Daoy (cell line): ENCODE data around the gene TTF1.

GRCh38 chr9:131496076-131497108 is 6.3 kb upstream of the POMT1 start:
- RAMPAGE, long total RNA = no peak

DNA sequence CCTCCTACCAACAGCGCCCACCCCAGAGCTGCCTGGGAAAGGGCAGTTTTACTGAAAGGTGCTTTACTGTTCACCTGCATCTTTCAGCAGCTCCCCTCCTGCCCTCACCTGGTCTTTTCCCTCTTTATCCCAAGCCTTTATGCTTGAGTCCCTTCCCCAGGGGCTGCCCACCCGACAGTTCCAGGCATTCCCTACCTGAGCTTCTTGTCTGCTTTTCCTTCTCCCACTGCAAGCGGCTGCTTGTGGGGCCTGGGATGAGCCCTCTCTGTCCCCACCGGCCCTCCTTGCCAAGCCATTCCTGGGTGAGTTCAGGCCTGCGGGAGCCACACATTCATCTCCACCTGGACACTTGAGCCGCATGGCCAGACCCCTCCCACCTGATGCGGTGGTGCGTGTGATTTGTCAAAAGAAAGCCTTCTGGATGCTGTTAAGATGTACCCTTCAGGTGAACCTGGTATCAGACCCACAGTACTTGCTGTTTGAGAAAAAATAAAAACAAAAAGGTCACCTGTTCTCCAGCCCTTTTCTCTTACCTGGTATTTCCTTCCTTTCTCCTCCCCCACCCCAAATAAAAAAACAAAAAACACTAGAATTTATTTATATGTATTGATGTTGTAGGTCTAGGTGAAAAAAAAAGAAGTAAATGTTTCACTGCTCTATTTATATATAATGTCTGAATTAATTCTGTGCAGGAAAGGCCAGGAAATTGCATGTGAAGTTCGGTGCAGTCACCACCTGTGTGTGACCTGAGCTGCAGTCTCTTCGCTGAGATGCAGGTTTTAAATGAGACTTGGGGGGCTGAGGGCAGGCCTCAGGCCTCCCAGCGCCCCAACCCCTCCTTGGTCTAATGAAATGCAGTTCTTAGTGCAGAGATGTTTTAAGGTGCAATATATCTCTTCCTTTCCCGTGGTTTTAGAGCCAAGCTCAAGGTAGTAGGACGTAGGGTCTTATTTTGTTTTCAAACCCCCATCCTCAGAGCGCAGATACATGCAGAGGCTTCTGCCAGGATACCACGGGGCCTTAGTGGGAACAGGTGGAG is 4.8 kb upstream of the POMT1 start:
- RAMPAGE, long total RNA = no peak

- RAMPAGE, long total RNA = no peak
Measured at GRCh38 chr9:131498745-131499483, 3.8 kb upstream of the POMT1 start.

DNA sequence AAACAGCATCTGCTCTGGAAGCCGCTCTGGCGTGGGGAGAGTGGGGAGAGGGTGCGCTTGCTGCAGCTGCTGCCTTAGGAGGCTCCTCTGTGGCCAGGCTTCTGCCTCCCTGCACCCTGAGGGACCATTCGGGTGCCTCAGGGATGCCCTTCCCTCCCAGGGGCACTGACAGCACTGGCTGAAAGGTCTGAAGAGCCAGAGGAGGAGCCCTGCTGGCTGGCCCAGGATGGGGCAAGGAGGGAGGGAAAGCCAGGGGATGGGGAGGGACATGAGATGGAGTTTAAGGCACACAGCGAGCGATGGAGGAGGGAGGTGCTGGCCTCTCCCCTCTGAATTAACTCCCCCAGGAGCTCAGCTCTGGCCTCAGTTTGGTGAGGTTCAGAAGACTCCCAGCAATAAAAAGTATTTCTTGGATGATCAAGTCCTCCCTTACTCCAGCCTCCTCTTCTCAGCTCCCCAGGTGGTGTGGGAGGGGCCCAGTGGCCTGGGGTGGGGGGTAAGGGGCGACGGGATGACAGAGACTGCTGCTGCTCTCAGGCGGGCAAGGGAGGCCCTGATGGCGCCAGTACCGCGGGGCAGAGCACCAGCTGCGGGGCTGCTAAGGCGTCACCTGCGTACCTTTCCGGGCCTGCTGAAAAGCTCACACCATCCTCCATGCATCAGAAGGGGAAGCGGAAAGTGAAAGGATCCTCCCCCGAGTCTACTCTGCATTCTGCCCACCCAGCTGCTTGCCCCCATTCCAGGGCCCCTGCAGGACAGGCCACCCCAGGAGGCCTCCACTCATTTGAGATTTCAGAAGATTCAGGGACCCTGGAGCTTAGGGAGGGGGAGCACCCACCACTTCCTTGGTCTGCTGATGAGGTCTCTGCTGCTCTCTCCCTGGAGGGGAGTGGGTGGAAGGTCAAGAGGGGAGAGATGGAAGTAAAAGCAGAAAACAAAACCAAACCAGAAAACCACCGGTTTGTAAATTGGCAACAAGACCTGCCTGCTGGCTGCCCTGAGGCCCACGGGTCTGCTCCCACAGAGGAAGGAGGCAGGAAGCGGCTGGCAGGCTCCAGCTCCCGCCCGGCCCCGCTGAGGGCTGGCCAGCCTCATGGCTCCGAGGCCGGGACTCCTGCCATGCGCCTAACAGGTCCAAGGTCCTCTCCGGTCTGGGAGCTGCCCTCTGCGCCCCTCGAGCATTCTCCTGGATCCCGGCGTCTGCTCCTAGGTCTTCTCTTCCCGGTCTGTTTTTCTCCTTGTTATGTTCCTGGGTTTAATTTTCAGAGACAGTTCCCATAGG is 33.4 kb downstream of the PRRT1B start:
- RAMPAGE, long total RNA = no peak

DNA sequence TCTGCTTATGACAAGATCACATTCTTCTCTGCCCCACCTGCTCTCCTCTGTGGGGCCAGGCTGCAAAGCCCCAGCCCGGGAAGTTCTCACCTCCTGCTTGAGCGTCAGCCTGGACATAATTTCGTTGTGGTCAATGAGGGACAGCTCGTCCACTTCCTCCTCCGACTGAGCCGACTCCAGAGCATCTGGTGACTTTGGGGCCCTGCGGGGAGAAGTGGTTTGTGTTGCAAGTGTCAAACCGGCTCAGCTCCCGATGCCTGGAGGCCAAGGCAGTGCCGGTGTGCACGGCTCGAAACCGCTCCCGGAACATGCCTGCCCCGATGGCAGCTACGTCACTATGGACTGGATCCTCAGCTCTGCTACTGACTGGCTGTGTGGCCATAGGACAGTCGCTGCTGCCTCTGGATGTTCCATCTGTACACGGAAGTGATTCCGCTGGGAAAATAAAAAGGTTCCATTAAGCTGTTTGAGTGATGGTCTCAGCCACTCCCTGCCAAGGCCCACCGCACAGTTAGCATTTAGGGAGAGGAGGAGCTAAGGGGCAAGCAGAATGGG is 52.9 kb downstream of the PRRT1B start:
- RAMPAGE, long total RNA = no peak

DNA sequence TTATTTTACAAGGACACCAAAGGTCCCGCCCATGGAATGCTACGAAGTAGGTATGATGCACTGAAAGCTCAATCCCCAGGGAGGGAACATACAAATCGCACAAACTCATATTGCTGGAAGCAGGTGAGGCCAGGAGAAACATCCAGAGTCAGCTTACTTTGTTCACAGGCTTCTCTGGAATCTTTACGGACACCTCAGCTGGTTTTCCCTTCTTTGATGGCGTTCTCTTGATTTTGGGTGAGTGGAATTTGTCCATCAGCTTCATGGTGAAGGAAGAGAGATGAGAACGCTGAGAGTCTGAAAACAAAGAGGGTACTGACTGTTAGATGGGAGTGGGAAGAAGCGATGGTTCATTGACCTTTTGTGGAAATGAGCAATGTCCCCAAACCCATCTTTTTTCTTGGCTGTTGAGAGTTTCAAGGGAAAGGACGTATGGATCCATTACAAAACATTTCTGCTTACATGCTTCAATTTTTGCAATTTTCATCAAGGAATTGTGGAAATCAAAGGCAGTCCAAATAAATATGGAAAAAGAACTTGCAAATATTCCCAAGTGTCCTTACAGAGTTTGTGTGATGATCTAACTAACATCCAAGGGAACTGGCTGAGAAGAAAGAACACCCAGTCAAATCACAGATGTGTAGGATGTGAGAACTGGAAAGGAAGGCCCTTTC is 89.1 kb downstream of the RAPGEF1 start:
- RAMPAGE, long total RNA = no peak

GRCh38 chr9:131651430-131652112 is 88.3 kb downstream of the RAPGEF1 start:
- RAMPAGE, long total RNA = no peak

DNA sequence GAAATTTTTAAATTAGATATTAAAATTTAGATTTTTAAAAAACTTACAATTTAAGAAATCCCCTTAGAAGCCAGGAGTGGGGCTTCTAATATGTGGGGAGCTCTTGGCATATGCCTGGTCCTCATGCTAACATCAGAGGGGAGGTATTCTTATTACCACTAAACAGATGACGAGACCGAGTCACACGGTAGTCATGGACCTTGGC is 71.6 kb downstream of the RAPGEF1 start:
- RAMPAGE, long total RNA = no peak

DNA sequence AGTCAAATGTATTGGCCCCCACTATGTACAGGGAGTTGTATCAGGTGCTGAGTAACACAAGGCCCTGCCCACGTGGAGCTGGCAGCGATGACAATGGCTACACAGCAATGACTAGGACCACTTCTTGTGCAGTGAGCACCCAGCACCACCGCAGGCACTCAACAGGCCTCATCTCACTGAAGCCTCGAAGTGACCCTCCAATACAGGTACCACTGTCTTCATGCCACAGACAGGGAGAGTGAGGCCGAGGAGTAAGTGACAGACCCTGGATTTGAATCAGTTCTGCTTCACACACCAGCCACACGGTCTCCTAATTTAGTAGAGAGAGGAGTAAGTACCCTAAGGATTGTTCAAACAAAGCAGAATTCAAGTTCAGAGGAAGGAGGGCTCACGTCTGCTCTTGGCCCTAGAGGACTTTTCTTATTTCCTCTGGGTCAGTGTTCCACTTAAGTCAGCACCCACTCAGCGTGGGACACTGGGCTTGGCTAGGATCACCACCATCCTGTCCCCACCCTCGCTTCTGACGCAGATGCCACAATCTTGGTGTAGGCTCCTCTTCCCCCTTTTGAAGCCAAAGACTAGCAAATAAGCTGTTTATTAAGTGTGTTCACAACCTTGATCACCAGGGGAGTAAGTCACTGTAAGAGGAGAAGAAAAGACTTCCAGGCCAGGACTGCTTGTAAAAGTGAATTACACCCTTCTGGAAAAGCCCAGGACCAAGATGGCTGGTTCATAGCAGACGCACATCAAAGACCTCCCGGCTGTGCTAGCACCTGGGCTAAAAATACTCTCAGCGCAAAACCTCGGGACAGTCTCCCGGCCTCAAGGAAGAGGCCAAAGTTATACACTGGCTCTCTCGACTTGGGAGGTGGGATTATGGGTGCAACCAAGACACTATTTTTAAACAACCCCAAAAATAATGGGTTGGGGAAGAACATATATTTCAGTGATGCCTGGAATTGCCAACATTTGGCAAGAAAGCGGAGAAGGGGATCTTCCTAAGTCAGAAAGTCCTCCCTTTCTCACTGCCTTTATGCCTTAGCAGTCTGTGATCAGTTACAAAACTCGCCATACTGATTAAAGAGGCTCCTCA is 69.7 kb downstream of the RAPGEF1 start:
- RAMPAGE, long total RNA = no peak

DNA sequence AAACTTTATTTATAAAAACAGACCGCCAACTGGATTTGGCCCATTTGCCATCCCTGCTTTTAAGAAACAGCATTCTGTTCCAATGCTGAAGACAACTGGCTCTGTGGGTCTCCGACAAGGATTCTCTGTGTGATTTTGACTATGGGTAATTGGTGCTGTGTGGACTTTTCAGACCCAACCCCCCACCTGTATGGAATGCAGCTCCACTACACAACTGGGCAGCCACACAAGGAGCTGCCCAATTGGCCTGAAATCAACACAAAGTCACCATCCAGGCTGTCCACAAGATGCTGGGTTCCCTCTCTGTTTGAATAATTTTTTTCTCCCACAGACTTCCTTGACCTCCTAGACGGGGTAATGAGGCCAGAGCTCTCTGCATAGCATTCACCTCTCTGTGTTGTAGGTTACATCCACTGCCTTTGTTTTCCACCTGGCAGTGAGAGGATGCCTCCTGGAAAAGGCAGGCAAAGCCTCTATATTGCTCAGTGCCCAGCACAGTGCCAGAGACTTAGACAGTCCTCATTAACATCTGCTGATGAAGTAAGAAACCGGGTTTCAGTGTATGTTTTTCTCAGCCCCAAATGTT is 53.5 kb downstream of the RAPGEF1 start:
- RAMPAGE, long total RNA = no peak

- RAMPAGE, long total RNA = no peak
Measured at GRCh38 chr9:131715748-131716453, 24.0 kb downstream of the RAPGEF1 start.

- RAMPAGE, long total RNA = no peak
Measured at GRCh38 chr9:131719229-131719596, 20.7 kb downstream of the RAPGEF1 start.

- RAMPAGE, long total RNA = no peak
Measured at GRCh38 chr9:132078488-132078851, 1.2 kb downstream of the MED27 start.

DNA sequence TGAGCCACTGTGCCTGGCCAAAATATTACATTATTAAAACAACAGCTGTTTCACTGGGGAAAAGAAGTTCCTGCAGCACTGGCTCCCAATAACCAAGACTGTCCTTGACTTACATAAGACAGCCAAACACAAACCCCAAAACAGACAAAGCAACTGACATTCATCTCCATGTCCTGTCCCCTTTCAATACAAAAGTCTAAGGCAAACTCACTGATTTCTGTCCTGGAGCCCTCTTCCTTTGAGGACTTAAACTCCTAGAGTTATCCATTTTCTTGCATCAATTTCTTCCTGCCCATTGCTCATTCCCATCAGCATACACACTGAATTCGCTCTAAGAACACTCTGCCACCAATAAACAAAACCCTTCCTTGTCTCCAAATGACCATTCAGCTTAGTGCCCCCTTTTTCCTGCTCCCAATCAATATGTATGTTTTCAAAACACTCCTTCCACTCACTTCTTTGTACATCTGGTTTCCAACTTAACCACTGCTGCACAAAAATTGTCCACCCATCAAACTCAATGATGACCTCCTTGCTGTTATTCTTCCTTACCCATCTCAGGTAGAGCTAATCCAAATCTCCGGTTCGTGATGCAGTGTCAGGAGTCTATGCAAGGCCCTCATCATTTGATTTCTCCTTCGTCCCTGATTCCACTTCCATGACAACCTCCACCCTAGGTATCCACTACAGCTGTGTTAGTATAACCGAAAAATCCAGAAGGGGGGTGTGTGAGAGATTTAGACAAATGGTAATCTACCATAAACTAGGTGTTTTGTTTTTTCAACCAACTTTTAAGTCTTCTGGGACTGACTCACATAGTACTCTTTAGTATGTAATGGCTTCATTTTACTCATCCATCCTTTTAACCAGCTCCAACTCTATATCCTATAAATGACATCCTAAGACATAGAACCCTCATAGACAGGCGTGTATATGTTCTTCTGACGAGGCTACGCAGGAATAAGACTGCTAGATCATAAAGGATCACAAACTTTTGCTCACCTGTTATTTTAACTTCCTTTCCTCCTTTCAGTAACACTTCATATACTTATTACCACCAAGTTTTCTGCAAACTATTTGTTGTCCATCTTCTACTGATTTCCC is 39.2 kb downstream of the SETX start:
- RAMPAGE, long total RNA = no peak

DNA sequence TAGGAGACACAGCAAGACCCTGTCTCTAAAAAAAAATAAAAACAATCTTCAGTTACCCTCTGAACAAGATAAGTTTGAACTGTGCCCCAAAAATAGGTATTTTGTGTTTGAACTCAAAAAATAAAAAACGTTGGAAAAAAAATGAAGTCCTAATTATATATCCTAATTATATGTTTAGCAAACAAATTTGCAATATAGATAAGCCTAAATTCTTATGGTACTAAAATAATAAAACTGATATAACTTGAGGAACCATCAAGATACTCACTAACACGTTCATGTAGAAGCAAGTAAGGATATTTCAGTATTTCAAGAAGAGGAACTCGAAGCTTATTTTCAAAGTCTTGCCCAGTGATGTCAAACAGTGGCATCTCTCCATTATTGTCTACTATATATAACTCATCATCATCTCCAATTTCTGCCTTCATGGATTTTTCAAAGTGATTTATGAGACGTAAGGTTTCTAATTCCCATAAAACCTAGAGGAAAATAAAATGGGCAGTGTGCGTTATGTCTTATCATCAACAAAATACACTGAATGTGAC is 8.7 kb downstream of the SETX start:
- RAMPAGE, long total RNA = no peak

DNA sequence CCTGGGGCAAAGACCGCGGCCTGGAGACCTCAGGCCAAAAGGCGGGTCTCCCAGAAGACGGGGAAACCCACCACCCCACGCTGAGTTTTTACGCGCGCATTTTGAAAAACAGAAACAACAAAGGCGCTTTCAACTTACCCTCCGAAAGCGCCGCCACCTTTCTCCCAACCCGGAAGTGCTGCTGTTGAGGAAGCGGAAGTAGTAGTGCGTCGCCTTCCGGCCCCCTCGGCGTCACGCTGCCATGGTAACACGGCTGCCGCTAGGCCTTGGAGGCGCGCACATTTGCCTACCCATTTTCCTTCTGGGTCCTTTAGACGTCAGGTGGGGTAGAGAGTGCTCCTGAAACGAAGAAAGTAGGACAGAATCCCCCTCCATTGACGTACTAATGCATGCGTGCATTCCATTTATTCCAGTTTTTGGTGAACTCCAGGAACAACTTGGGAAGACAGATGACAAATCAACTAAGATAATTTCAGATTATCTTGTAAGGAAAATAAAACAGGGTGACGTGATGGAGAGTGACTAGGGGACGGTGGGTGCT is at the start of gene TTF1:
TTF1 (minus strand) TSS at position 189 of the 541 bp plus-strand sequence.
- RAMPAGE, long total RNA = start-site peak on the minus strand centred at position 179 of the sequence, 27 bp wide, 114 and 6 reads in 2 replicates

DNA sequence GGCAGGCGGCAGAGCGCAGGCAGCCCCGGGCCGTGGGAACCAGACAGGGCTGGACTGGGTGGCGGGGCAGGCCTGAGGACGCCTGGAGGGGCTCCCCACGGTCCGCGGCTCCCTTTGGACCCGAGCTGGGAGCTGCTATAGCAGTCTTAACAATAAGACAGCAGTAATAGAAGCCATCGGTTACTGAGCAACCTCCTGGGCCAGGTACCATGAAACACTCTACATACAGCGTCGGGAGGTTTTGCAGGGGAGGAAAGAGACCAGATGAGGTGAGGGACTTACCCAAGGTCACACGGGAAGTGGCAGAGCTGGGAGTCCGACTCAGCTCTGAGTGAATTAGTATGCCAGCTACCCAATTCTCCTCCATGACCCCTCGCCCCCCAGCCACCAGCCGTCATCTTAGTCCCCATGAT is 77.0 kb downstream of the CFAP77 start:
- RAMPAGE, long total RNA = no peak

DNA sequence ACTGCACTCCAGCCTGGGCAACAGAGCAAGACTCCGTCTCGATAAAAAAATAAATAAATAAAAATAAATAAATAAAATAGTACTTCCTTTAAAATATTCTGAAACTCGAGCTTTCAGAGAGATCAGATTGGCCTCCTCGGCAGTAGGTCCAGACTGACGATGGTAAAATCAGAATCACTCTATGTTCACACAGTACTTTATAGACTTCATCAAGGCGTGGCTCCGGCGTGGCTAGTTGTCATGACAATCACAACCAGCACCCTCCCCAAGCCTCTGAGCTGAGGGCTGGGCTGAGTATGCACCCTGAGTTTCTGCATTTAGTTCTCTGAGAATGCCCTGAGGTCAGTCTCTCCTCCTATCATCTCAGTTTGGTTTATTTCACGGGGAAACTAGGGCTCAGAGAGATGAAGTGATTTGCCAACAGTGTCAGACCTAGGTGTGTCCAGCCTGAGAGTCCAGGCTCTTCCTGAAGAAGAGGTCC is 43.3 kb upstream of the BARHL1 start:
- RAMPAGE, long total RNA = no peak

DNA sequence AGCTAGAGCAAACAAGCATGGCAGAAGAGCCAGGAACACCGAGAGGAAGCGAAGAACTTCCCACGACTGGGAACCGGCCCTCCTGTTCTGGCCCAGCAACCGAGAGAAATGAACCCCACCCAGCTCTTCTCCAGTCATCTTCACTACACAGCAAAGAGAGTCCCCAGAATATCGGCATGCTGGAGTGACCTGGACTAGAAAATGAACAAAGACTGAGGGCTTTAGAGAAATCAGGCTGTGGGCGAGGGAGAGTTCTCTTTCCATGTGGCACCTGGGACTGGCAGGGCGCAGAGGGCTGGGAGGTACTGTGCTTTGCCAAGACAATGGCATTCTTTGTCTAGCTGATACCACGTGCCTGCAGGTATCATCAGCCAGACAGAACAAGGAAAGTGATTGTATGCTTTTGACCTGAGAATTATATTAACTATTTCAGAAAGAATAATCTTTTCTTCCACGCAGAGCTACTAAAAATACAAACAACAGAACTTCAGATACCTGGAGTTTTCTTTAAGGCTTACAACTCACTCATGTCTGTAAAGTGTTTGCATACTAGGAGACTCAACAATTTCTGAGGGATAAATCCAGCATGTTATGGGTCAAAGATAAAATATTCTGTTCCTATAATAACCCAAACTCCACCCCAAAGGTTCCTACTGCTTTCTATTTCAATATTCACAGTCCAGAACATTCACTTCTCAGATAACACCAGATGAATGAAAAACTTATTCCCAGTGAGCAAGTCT is 30.4 kb downstream of the DDX31 start:
- RAMPAGE, long total RNA = no peak

DNA sequence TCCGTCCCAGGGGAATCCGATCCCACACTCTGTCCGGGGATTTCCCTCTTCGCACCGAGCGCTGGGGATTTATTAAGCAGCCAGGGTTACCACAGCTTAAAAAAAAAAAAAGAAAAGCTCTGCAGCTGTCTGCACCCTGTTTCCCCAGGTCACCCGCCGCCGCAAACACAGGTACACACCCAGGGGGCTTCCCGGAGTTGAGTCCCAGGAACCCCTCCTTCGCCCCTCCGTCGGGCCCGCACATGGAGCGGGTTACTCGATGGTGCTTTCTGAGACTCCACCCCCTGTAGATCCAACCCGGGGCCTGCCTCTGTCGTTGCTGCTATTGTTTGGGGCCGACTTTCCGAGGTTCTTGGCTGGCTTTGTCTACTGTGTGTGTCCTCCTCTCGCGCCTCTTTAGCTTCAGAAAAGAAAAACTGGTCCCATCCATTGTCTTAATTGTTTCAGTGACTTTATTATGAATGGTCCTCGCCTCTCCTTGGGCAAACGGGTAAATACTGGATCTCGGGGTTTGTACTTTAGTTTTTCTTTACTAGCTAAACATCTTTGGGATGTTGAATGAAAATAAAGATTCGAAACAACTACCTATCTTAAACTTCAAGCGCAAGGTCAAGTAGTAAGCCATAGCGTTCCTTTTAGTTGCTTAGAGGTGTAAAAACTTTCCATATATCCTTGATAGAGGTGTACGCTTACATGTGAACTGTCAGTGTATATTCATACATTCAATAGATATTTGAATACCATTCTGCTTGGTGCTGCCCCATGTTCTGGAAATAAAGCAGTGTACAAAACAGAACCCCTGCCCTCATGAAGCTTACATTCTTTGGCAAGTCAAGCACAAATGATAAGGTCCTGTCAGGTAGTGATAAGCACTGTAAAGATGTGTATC is 995 bp downstream of the GTF3C4 start:
- RAMPAGE, long total RNA = no peak